Measurements from ENCODE around the genes CACNG3 and ARHGAP17.

GRCh38 chr16:22337480-22338499 is 36.6 kb downstream of the CDR2 start:
- PRO-cap, result no peak

DNA sequence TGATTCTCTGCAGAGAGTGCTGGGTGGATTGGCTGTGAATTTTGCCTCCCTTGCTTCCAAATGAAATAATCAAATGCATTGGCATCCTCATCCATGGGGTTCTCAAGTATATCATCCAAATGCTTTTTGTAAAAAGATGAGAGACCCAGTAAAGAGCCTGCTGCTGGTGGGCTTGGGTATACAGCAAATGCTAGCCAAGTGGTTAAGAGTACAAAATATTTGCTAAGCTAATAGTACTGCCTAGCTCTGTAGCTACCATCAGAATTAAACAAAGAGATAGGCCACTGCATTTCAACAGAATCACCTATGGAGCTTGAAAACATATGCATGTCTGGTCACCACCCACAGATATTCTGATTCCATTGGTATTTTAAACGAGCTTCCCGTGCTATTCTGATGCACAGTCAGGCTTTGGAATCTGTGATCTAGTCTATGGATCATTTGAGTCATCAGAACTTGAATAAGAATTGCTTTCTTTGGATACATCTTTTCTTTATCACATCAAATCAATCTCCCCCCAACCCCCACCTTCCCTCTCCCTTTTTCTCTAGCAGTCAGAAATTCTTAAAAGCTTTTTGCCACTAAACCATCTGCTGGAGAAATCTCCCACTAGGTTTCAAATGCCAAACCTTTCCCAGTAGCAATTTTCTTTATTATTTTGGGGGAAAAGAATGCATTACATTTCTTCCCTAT is 124.6 kb downstream of the NPIPB5 start:
- PRO-cap, result no peak

DNA sequence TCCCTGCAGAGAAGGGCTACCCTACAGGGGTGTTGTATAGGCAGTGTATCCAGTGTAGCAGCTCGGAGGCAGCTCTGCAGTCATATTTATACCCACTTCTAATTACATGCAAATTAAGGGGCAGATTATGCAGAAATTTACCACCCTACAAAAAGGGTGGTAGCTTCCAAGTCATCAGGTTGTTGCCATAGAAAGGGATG is 98.5 kb downstream of the HS3ST2 start:
- PRO-cap, result no peak

DNA sequence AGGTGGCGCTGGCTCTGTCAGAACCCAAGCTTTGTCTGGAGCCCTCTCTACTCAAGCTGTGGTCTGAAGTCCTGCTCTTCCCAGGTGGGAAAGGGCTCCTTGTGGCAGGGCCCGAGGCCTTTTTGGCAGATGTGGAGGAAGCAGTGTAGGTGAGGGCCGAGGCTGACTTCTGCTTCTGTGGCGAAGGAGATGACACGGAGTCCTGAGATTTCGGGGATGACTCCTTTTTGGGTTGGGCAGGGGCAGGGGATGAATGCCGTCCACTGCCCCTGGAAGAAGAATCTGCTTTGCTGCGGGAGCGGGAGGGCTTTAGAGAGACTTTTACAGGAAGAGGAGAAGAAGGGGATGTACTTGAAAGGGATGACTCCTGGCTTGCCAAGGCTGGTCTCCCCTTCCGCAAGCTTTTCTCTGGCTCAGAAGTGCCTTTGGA is 80.6 kb downstream of the USP31 start:
- PRO-cap, result no peak

DNA sequence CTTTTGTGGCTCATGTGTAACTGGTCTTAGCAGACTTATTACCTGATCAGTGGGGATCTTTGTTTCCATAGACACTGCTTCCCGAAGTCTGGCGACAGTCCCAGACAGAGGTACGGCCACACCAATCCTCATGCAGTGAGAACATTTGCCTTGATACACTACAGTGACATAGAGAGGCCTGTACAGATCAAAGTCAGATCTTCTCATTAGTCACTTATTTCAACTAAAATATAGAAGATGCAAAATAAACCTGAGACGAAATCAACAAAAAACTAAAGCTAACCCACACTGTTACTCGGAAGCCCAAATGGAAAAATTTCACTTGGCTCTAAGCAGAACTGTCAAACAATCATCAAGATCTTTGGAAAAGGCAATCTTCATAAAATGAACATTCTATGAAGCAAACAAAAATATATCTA is 43.8 kb downstream of the USP31 start:
- PRO-cap, result no peak

GRCh38 chr16:23362342-23363346 is 60.5 kb downstream of the SCNN1B start:
- PRO-cap, result no peak

GRCh38 chr16:23466205-23467133 is 13.5 kb upstream of the COG7 start:
- PRO-cap, result no peak

GRCh38 chr16:23640583-23640908 is 564 bp downstream of the PALB2 start:
- PRO-cap, result no peak

DNA sequence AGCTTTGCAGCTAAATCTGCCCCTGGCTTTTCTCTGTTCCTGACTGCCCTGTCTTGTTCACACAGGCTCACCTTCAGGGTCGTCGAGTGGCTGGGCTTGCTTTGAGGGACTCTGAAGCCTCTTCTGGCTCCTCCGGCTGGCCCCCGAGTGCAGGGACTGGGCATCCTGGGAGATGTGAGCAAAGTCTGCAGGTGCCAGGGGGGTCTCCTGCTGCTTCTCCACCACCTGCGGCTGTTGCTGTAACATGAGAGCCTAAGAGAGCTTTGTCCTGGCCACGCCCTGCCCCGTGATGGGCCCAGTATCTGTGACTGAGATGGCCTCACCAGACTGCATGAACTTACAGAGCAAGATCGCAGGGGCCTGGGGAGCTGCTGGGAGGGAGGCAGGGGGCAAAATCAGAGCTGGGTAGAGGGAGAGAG is 12.5 kb downstream of the ERN2 start:
- PRO-cap, result no peak

DNA sequence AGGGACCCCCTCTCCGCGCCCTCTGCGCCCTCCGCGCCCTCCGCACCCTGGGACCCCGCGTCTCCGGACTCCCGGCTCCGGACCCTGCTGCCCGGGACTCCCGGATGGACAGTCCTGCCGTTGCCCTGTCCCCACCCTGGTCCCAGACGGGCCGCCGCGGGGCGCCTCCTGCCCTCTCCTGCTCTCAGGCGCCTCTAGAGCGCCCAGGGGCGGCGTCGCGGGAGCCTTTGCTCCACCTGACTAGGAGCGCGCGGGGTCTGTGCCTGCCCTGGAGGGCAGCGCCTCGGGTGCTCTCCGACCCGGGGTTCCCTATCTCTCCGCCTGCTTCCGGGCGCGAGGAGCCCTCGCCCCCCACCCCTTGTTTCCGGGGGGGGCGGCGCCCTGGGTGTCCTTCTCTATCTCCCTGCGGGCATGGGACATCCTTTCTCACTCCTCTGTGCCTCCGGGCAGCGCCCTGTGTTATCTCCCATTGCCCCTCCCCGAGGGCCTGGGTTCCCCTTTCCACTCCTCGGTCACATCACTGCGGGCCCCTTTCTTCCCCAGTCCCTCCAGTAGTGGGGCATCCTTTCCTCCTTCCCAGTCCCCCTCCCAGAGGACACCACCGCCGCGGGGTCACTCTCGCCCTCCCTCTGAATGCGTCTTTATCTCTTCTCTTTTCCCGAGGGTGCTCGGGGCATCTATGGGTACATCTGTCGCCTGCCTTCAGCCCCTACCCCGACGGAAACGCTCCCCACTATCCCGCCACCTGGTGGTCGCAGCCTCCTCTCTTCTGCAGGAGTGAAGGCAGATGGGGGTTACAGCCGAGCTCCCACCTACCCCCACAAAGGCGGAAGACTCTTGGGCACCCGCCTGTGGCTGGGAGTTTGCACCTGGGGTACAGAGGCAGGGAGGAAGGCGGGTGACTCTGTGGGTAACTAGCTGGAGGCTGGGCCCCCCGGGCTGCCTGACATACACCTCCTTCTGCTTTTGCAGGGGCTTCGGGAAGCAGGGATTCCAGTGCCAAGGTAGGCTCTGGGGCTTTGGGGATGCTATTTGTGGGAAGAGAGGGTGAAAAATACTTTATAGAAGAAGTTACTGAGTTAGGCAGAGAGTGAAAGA is 969 bp downstream of the PRKCB start:
- PRO-cap, result unidirectional peak, minus-strand start at position 311 of the sequence

DNA sequence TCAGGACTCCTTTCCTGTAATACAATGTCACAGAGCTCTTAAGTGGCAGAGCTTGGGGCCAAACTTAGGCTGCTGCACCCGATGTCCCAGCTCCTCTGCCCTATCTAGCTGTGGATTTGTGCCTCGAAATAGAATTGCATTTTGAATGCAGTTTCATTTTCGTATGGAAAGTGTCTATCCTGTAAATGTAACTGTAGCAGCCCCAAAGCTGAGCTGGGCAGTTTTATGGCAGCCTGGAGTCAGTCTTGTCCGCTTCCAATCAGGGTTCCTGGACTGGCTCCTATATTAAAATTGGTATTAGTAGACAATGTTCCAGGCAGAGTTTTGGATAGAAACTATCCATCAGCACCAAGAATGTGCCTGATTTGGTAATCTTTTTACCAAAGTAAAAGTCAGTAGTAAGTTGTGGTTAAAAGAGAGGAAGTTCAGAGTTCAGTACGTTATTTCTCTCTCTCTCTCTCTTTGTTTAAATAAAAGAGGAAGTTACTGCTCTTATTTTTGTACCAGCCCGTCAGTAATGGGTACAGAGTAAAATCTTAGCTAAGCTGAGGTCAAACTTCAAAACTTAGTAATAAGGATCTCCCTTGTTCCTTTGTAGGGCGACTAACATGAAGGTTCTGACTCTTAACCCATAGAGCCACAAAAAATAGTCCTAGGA is 27.8 kb downstream of the PRKCB start:
- PRO-cap, result no peak

DNA sequence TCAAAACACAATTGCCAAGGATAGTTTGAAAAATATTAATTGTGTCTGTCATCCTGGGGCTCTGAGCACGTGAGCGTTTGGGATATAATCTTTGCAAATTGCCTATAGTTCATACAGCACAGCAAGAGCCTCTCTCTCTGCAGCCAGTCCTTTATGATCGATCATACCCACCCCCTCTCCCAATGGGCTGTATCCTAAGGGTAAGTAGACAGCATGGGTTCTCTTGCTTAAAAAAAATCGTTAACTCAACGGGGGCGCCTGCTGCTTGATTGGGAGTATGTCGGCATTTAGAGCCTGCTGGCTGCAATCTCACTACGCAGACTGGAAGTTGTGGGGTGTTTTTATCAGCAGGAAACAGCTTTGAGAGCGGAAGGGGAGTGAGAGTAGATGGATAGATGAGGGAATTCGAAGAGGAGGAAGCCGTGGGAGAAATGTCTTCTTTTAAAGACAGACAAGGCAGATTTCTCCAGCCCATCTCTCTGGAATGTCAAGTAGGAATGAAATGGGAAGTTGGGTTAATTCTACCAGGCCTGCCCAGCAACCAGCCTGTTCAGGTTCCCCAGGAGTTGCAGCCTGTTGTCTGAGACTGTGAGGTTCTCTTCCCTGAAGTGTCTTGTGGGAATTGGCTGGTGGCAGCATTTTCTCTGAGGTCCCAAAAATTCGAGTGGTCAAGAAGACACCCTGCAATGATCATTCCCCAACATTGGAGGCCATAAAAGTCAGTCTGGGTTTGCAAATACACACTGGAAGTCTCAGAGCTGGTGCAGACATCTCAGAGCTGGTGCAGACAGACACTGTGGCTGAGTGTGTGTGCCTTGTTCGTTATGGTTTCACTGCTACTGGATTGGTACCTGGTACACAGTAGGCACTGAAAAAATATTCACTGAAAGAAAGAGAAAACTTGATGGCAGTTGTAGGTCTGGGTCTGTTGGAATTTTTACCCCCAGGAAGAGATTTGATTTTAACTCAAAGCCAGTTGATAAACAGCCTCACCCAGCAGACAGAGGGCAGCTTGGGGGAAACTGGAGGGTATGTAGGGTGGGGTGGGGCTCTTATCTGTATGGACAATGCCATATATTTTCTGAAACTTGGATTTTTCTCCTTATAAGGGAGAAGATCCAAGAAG is 65.7 kb downstream of the PRKCB start:
- PRO-cap, result no peak

GRCh38 chr16:23949759-23950446 is 114.1 kb downstream of the PRKCB start:
- PRO-cap, result no peak

DNA sequence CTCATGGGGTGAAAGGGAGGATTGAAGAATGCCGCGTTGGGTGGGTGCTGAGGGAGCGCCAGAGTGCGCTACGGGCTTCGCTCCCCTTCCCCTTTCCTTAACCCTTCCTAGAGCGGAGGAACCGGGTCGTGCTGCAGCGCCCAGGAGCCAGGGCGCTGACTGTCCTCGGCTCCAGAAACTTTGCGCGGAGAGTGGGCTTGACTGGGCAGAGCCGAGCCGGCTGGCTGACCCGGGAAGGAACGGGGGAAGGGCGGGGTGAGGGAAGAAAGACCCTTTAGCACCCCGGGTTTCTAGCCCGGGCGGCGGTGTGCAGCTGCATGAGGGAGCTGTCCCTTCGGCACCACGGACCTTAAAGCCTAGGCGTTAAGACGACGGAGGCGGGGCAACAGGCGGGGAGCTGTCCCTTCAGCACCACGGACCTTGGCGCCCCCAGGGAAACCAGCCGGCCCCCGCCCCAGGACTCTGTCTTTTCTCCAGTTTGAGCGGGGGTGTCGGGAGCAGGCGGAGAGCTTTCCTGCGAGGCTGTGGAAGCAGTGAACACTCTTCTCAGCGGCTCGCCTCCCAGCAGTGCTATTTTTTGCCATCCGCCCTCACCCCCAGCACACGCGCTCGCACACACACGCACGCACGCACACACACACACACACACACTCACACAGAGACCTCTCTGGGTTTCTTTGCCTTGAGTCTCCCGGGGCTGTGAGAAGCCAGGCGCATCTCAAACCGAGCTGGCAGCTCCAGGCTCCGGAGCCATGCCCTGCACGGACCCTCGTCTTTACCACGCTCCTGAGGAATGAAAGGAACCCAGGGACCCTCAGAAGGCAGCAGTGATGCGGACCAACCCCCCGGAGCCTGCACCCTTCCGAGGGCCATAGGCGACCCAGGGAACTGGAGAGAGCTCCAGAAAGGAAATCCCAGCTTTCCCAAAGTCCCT is at the start of gene CACNG3:
TSS of gene CACNG3 (plus strand) at position 648 of the 934 bp plus-strand sequence.
- PRO-cap, result no peak

GRCh38 chr16:24571383-24572417 is 32.3 kb downstream of the RBBP6 start:
- PRO-cap, result no peak

DNA sequence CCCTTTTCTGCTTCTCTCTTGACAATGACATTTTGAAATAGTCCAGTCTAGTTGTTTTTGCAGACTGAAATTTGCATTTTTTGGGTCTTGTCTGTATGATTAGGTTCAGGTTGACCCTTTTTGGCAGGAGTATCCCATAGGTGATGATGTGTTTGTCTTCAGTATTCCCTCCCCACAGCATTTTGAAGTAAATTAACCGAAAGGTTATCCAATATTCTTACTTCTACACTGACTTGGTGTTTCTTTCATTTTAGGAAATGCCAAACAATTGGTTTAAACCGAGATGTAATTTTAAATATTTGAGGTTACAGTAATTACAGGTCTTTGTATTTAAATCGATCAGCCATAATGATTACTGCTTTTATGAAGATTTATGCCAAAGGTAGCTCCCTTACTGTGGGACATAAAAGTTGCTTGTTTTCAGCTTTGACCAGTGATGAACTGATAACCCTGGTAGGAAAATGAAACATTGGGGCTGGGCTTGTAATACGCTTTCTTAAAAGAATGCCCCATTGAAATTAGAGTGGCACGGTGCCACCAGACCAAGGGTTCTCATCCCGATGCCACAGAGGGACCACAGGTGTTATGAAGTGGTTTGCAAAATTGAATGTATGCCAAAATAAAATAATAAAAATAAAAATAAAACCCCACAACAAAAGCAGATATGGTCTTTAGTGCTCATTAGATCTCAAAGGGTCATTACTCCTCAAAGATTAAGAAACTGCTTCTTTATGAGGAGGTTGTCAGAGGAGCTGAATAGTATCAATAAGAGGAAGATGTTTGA is 7.3 kb downstream of the TNRC6A start:
- PRO-cap, result no peak

DNA sequence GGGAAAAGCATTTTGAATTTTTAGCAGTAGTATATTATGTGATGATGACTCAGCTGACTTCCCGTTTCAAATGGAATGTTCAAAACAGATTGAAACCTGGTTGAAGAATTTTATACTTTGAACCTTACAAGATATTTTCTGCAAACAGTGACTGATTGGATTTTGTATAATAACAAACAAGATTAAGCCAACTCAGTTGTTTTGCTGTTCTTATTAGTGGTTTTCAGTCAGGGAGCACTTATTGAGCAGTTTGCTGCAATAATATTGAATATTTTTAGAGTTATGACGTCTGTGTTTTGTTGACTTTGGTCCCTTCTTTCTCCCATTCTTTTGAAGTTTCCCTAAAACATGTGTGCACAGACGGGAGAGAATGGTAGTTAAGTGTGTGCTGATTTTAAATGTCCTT is 8.1 kb downstream of the TNRC6A start:
- PRO-cap, result no peak

DNA sequence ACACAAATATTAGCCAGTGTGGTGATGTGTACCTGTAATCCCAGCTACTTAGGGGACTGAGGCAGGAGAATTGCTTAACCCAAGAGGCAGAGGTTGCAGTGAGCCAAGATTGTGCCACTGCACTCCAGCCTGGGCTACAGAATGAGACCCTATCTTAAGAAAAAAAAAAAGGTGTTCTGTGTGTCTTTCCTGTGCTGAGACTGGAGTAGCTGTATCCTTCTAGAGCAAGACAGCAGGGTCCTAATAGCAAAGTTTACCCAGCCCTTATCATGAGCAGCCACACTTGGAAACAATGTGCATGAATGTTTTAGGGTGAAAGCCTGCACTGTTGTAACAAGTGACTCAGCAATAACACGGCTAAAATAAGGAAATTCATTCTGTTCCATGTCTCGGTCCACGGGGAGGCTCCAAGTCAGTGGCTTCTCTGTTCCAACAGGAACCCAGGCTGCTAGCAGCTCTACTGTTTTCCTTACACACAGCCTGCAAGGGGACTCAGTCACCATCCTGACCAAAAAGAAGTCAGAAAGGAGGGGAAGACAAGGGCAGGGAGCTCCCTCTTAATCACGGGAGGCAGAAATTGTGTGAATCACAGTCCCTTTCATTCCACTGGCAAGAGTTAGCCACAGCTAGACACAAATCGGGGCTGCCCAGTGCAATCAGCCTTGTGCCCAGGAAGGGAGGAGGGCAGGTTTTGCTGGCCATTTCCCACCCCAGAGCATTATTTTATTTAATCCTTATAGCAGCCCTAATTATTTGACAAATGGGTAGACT is 7.0 kb upstream of the SLC5A11 start:
- PRO-cap, result no peak

- PRO-cap, result no peak
Observed at GRCh38 chr16:24853834-24854293, 8.1 kb downstream of the SLC5A11 start.

GRCh38 chr16:25015202-25015701 is at the start of gene ARHGAP17:
ARHGAP17 (minus strand) TSS chr16:25015369.
- PRO-cap, result bidirectional peak, plus-strand start at chr16:25015461, minus-strand start at chr16:25015341